Mesangial cell (primary cell): ENCODE measurements around the genes AQP7 and NUDT2.

DNA sequence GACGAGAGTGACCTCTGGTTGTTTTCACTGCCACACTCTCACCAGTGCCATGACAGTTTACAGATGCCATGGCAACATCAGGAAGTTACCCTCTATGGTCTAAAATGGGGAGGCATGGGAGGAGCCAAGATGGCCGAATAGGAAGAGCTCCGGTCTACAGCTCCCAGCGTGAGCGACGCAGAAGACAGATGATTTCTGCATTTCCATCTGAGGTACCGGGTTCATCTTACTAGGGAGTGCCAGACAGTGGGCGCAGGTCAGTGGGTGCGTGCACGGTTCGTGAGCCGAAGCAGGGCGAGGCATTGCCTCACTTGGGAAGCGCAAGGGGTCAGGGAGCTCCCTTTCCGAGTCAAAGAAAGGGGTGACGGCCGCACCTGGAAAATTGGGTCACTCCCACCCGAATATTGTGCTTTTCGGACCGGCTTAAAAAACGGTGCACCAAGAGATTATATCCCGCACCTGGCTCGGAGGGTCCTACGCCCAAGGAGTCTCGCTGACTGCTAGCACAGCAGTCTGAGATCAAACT lies 73.0 kb upstream of the TMEM215 start:
- RAMPAGE, long total RNA, result no peak

GRCh38 chr9:33026446-33026742 lies 1.3 kb downstream of the DNAJA1 start:
- RAMPAGE, long total RNA, result no peak

DNA sequence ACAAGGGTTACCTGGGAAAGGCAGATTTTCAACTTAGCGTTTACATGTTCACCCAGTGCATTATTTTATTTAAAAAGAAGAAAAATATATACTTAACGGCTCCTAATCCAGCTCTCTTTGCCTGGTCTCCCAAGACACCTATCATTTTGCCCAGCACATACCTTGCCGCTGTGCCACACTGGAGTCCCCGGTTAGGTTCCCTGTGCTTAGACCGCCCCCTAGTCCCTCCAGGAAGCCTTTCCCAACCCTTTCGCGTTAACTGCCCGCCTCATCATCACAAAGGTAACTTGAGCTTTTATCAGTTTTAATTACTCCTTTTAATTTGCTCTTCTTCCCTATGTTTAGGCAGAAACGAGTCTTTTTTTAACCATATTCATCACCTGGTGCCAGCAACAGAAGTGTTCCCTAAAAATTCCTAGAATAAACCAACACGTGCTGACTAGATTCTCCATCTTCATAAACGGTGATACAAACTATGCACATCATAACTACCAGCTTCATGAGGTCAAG lies 19.7 kb downstream of the DNAJA1 start:
- RAMPAGE, long total RNA, result no peak

DNA sequence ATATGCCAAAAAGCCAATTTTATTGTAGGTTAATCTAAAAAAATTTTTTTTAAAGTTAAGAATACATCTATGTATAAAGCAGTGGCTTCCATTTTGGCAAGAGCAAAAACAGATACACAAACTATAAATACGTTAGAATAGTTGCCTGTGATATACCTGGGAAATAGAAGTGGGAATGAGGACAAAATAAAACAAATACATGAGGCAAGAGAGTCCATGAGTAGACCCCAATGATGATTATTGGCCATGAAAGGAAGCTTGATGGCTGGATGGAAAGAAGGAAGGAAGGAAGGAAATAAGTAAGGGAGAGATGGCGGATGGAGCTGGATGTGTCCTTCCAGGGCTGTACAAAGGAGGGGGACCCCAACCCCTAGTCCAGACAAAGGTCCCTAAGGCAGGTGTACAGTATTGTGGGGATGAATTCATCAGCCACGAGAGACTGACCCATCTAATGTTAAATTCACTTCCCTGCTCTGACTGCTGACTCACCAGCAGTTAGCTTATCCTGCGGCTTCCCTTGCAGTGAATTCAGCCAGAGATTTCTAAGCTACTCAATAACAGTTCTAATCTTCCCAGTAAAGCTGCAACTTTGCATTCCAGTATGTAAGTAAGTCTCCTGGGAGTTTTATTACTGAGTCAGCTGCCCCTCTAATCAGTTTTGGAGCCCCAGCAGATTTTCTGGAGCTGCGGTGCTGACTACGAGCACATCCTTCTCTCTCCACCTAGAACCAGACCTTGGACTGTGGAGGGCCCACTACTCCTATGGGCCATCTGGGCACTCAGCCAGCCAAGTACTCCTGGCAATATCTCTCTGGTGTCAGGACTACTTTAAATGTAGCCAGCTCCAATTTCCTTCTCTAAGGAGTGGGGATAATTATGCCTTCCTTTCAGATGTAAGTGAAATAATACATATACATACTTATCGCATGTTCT lies 16.2 kb downstream of the B4GALT1 start:
- RAMPAGE, long total RNA, result no peak

GRCh38 chr9:33158928-33159980 lies 7.9 kb downstream of the B4GALT1 start:
- RAMPAGE, long total RNA, result no peak

DNA sequence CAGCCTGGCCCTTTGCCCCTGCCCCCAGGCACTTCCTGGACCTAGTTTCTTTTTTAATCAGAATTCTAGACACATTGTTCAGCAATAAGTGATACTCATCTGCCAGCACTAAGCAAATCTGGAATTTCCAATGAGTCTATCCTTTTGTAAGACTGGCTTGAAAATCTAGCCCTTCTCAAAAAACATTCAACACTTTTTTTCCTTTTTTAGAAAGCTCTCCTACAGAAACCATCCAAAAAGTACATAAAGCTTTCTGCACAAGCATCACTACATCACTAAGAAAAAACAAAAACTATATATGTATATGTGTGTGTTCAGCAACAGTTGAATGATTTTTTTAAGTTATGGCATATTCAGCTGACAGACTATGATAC lies 7.2 kb downstream of the B4GALT1 start:
- RAMPAGE, long total RNA, result no peak

DNA sequence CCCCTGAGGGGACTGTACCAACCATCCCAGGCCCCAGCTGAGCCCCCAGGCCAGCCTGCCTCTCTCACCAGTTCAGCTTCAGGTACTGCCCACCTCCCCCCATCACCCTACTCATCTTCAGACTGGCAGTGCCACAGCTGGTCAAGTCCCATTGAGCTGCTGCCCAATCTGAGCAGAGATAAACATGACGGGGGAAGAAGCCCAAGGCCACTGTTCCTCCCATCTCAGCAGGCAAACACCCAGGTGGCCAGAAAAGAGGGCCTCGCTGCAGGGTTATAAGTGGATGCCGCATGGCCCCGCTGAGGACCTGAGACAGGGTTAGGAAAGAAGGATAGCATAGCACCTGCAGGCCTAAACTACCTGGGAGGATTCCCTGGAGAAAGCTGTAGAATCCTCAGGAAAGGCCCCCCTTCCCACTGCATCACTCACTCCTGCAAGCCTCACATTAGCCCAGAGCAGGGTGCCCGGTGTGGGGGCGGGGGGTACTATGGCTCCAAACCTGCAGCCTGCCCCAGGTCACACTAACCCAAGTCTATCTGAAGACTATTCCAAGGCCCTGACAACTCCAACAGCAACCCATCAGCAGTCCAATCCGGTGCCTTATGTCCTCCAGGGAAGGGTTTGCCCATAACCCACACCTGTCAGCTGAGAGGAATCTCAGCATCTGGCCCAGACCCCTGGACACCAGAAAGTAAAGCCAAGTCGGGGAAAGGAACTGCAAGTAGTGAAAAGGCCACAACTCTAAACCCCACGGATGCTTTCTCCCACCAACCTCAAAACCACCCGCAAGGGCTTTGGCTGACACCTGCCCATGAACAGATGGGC lies 3.4 kb downstream of the B4GALT1 start:
- RAMPAGE, long total RNA, result no peak

DNA sequence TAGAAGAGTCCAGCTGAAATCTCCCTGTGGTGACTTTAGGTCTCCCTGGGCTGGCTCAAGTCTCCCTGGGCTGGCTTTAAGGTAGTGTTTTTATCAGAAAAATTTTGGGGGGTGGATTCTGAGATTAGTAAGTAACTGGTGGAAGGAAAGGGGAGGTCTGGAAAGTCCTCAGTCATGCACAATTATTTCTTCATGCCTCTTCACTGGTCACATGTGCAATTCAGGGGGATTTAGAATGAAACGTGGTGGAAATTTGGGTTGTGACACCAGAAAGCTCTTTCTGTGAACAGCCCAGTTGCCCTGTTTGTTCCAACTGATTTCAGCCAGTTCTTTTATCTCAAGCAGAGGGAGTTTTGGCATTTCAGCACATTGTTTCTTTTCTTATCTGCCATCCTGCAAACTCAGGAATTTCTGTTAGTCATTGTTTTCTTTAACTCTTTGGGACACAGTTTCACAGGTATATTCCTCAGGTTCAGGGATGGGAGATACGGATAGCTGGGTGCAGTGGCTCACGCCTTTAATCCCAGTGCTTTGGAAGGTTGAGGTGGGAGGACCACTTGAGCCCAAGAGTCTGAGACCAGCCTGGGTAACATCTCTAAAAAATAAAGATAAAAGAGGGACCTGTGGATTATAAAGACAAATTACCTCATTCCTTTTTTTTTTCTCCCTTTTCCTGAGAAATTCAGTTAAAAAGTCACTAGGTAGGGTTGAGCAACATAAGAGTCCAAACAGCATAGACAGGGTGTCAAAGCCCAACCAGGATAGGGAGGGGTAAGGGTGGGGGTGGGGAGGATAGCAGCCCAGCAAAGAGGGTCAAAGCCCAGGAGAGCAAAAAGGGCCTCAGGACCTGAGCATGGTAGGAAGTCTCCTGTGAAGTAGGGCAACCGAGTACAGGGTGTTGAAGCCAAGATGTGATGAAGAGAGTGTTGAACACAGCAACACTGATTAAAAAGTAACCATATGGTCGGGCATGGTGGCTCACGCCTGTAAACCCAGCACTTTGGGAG lies 5.3 kb upstream of the B4GALT1 start:
- RAMPAGE, long total RNA, result no peak

GRCh38 chr9:33202509-33202928 lies 35.4 kb upstream of the B4GALT1 start:
- RAMPAGE, long total RNA, result no peak

GRCh38 chr9:33374664-33375708 lies 27.4 kb downstream of the AQP7 start:
- RAMPAGE, long total RNA, result no peak

DNA sequence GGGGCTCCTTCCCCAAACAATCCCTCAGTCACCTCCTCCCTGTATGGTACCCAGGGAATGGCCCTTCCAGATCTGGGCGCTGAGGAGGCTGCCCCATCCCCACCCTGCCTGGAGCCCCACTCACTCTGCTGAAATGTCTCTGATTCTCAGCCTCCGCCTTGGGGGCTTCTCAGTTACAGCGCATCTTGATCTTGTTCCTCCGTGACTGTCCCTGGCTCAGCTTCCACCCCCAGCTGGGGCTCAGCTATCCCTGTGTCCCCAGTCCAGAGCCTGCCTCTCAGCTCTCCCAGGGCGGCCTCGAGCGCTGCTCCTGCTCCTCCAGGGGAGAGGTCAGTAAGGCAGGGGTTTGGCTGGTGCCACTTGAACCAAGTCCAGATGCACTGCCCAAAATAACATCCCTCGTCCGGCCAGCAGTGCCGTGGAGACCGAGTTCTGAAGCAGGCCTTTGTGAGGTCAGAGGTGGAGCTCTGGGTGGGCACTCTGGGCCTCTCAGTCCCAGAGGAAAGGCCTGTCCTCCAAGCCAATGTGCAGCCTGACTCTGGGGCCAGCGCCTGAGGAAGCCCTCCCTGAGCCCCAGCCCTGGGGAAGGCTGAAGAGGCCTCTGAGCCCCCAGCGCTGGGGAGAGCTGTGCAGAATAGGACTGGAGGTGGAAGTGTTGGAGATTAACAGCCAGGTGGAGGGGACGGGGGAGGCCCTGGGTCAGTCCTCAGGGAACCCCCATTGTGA lies at the start of gene AQP7:
Gene AQP7 (minus strand): TSS at position 320 of the 726 bp plus-strand sequence.
- RAMPAGE, long total RNA, result no peak

GRCh38 chr9:33415444-33416069 lies 13.2 kb upstream of the AQP7 start:
- RAMPAGE, long total RNA, result no peak

DNA sequence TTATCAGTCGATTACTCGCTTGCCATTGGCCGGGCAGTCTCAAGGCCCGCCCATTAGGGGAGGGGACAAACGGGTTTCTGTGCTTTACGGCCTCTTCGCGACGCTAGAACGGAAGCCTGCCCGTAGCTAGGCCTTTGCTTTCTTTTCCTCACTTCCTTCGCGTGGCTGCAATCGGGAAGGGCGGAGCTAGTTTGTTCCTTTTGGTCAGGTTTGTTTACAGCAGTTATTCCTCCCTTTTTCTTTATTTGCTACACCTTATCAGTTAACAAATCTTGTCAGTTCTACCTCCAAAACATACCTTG lies 217 bp upstream of the NOL6 start:
- RAMPAGE, long total RNA, result no peak

DNA sequence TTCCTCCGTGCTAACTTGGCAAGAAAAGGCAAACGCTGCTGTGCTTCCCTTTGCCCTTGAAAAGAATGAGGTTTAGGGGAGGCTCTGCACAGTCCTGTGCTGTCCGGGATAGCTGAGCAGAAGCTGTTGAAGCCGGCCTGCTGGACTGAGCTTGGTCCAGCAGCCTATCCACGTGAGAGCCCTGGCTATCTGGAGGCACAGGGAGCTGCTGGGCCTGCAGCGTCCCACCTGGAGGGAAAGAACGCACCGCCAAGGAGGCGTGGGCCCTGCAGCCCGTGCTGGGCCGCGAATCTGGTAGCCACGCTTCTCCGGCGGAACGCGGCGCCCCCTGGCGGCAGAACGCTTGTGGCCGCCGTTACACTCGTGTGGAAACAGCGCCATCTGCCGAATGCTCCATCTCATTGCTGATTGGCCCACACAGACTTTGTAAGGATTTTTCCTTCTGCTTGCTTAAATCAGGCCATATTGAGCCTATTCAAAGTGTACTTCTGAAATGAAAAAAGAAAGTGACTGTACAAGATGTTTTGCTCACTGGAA lies 73.4 kb upstream of the PRSS3 start:
- RAMPAGE, long total RNA, result no peak

- RAMPAGE, long total RNA, result no peak
These were observed 9.3 kb upstream of the PRSS3 start for GRCh38 chr9:33785831-33786695.

DNA sequence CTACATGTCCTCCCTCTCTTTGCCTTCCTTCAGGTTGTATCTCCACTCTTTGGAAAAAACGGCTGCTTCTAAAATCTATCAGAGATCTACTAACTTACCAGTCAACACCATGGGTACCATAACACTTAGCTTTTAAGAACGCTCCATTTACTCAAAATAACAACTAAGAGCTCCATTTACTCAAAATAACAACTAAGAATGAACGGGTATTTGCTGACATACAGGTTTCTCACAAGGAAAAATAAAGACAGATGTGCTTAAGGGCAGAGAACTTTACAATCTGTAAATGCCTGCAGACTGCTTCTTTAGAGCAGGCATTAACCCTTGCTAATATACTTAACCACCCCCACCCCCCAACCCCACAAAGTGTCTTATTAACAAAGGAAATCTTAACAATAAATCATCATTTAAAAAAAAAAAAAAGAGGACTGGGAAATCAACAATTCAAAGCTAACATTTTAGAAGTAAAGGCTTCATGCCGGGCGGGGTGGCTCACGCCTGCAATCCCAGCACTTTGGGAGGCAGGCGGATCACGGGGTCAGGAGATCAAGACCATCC lies 2.7 kb downstream of the UBAP2 start:
- RAMPAGE, long total RNA, result no peak

DNA sequence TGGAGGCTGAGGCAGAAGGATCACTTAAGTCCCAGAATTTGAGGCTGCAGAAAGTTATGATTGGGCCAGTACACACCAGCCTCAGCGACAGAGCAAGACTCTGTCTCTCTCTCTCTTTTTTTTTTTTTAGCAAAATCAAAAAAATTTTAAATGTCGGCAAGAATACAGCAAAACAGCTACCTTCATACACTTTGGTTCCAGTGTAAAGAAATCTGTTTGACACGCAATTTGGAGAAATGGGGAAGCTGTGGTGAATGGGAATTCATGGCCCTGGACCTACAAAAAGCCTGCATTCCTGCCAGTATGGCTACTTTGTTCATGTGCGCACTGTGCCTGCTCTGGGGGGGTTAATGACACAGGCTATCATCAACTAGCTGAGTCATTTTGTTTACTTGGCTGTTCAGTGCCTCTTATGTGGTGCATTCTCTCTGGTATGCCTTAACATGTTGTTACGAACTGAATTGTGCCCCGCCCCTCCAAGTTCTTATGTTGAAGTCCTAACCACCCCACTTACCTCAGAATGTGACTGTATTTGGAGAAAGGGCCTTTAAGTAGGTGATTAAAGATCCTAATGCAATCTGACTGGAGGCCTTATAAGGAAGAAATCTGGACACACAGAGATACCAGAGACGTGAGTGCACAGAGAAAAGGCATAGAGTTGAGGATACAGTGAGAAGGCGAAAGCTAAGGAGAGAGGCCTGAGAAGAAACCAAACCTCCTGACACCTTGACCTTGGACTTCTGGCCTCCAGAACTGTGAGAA lies 20.5 kb upstream of the UBAP1 start:
- RAMPAGE, long total RNA, result no peak

DNA sequence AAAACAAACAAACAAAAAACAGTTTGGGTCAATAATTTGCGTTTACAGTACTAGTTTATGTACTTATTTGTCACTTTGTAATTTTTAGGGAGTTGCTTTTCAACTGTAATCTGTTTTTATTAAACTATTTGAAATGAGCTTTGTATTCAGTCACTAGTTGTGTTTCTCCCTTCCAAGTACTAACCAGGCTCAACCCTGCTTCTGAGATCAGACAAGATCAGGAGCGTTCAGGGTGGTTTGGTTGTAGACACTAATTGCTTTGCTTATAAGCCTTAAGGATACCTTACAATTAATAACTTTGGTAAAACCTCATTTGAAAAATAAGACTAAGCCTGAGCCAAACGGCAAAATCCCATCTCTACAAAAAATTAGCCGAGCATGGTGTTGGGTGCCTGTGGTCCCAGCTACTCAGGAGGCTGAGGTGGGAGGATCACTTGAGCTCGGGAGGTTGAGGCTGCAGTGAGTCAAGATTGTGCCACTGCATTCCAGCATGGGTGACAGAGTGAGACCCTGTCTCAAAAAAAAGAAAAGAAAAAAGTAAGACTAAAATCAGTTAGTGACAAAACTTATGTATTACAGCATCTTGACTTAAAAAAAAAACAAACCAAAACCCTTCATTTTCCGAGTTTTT lies 27.3 kb downstream of the UBAP1 start:
- RAMPAGE, long total RNA, result no peak

DNA sequence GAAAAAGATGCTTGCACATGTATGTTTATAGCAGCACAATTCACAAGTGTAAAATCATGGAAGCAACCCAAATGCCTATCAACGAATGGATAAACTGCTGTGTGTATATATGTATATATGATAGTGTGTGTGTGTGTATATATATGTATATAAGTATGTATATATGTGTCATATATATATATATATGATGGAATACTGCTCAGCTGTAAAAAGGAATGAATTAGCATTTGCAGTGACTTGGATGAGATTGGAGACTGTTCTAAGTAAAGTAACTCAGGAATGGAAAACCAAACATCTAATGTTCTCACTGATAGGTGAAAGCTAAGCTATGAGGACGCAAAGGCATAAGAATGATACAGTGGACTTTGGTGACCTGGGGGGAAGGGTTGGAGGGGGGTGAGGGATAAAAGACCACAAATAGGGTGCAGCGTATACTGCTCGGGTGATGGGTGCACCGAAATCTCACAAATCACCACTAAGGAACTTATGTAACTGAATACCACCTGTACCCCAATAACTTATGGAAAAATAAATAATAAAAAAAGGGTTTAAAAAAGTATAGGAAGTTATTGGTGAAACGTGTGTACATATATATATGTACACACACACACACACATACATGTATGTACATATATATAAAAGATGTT lies 36.4 kb downstream of the UBAP1 start:
- RAMPAGE, long total RNA, result no peak

- RAMPAGE, long total RNA, result start-site peak on the minus strand at chr9:34329215-34329243, 62 reads; start-site peak on the plus strand at chr9:34329563-34329593, 143 reads
These were observed at the start of gene NUDT2 for GRCh38 chr9:34328897-34330000. NUDT2 (plus strand) TSS chr9:34329569.